GM19239 (cell line): ENCODE measurements around a stretch of chr10.

DNA sequence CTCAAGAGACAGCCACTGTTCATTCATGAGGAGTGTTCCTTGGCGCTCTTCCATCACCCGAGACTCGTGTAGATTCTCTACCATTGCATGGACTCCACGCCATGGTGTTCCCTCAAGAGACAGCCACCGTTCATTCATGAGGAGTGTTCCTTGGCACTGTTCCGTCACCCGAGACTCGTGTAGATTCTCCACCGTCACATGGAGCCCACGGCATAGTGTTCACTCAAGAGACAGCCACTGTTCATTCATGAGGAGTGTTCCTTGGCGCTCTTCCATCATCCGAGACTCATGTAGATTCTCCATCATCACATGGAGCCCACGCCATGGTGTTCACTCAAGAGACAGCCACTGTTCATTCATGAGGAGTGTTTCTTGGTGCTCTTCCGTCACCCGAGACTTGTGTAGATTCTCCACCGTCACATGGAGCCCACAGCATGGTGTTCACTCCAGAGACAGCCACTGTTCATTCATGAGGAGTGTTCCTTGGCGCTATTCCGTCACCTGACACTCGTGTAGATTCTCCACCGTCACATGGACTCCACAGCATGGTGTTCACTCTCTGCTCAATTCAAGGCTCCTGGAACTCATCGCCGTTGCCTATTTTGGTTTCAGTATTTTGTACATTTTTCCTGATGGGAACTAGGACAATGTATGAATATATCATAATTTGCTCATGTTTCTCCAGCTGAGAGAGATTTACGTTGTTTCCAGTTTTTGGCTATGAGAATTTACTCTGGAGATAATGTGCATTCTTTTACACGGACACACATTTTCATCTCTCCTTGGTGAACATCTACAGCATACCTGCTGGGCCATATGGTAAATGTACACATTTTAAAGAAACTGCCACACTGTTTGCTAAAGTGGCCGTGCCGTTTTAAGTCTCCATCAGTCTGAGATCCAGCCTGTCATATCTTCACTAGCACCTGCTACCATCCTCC is 245.1 kb downstream of the DIP2C start:
- RRBS = no CpG with 5 or more reads among the region's 26 CpGs

DNA sequence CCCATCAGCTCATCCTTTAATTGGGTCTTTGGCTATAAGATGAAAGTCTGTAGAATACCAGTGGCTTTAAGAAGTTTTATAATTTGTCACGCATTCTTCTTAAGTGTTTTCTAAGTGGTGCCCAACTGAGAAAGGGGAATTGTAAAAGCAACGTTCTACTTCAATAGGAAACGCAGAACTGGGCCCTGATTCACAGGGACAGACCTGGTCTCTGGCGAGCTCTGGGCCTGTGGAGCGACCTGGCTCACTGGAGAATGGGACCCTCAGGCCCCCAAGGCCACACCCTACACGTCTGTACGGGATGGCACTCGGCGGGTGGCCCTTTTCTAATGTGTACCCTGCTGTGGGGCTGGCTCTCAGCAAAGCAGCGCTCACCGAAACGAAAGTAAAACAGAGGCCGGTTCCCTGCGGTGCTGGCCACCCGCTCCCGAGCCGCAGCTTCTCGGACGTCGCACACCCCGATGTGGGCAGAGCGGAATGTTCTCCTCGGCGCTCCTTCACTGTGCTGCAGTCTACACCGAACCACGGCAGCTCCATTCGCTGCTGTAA is 205.0 kb downstream of the DIP2C start:
- RRBS = no CpG with 5 or more reads among the region's 27 CpGs

DNA sequence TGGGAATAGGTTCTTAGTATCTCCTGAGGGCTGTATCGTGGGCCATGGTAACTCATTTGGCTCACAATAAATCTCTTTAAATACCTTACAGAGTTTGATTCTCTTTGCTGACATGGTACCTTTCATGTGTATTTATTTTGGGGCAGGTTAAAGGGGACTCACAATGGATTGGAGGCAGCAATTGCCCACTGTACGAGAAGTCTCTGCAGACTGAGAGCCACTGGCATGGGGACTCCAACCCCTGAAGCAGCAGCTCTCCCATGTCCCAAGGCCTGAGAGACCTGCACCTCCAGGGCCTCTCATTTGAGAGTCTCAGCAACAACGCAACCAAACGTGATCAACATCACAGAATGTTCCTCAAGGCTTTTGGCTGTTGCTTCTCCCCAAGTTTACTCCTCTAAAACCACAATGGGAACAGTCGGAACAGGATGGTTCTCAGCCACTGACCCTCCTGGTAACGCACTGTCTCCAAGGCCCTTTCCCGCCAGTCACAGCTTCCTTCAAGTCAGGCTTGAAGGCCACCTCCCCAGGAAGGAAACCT is 128.2 kb downstream of the DIP2C start:
- RRBS = no CpG with 5 or more reads among the region's 7 CpGs

GRCh38 chr10:607754-608163 is 81.7 kb downstream of the DIP2C start:
- RRBS = no CpG with 5 or more reads among the region's 8 CpGs

GRCh38 chr10:619750-620380 is 69.6 kb downstream of the DIP2C start:
- RRBS = no CpG with 5 or more reads among the region's 17 CpGs

DNA sequence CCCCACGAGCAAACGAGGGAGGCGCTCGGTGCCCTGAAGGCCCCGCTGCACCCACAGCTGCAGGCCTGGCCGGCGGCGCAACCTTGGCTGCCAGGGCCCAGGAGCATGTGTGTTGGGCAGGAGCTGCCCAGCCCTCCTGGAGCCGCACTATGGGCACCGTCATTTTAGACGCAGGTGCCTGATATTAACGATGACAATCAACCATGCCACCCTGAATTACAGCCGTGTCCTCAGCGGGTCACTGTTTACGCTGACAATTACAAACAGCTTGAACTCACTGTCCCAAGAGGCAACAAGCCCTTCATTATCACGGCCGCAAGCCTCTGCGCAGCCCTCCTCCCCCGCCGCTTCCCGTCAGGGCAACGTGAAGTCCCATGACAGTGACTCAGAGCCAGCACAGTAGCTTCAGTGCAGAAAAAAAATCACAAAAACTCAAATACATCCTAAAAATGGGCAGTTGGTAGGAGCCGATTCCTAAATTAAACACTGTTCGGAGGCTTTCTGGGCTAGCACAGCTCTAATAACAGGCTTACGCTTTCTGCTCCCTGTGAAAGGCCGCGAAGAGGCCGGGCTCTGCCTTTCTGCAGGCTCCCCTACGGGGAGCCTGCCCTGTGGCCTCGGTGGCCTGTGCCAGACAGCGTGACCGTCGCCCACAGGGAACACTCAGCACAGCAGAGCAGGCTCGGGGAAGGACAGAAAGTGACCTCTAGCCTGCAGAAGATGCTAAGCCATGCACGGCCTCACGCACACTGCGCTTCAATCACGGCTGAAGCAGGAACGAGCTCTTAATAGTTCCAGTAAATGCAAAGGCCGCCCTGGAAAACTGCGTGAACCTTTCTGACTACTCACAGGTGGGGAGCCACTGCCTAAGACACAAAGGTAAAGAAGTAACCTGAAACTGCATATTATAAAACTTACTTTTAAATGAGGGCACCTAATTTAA is 64.3 kb downstream of the DIP2C start:
- RRBS = no CpG with 5 or more reads among the region's 41 CpGs

- RRBS = no CpG with 5 or more reads among the region's 12 CpGs
These were observed 52.1 kb downstream of the DIP2C start for GRCh38 chr10:637175-637873.

DNA sequence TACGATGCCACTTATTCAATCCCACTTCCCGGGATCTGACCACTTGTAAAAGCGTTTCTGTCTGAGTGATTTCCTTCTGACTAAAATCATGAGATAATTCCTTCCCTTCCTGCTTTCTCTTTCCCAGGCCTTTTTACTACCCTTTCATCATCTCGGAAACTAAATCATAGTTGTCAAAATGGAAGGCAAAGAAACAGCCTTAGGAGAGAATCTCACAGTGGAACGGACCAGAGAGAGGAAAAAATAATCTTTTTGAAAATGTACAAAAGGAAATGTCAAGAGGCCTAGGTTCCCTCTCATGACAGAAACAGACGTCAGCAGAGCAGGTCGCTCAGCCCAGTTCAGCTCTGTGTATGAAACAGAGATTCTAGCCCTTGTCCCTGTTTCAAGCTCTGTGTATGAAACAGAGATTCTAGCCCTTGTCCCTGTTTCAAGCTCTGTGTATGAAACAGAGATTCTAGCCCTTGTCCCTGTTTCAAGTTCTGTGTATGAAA is 29.7 kb downstream of the DIP2C start:
- RRBS = no CpG with 5 or more reads among the region's 7 CpGs

DNA sequence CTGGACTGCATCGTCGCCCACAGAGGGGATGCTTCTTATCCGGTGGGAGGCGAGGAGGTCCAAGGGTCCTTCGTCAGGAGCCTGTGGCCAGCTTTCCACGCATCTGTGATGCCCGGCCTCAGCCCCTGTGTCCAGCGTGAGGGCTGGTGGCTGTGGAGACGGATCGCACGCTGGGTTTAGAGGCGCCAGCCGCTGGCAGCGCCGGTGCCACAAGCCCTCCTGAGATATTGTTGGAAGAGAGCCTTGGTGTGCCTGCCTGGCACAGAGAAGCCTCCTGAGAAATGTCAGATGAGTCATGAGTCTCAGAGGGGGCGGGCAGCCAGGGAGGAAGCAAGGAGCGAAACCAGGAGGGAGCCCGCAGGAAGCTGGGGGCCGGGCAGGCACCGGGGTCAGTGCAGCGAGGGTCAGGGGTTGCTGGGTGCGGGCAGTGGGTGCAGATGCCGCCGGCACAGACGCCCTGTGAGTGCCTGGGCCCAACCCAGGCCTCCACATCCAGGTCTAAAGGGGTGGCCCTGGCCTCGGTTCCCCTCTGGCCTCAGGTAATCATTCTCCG is 86.0 kb upstream of the DIP2C start:
- RRBS = 72% methylated on average over 16 of the region's 27 CpGs

GRCh38 chr10:823606-824065 is 107.9 kb downstream of the LARP4B start:
- RRBS = no CpG with 5 or more reads among the region's 4 CpGs

DNA sequence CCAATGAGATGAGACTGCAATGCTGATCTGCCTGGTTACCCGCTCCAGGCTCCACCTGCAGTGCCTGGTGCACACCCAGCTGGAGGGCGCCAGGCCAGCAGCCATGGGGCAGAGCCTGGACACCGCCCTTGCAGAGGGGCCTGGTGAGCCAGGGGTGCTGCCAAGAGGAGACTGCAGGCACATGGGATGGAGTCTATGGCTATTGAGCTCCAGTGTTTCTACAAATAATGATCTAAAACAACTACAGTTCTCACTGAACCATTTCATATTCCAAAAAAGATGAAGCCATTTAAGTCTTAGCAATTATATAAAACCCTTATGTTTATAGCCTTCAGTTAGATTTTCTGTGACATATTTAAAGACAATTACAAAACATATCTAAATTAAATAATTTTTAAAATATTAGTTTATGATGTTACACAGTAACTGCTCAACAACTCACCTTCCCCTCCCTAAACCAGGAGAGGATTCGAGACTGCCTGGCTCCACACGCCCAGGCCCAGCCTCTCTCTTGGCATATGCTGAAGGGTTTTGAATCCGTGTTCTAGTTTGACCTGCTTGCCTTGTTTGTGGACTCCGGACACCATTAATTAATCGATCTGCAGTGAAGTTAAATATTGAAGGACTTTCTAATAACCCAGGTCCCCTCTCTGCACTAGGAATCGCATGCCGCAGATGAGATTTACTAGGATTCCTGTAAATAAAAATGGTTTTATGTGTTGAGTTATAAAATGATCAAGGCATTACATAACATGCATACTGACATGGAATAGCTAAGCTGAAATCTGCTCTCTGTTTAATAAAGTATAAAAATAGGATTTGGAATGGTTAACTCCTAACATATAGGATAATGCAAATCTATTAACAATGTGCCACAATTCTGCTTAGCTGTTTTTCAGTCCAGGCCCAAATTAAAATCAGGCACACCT is 106.6 kb downstream of the LARP4B start:
- RRBS = no CpG with 5 or more reads among the region's 10 CpGs

DNA sequence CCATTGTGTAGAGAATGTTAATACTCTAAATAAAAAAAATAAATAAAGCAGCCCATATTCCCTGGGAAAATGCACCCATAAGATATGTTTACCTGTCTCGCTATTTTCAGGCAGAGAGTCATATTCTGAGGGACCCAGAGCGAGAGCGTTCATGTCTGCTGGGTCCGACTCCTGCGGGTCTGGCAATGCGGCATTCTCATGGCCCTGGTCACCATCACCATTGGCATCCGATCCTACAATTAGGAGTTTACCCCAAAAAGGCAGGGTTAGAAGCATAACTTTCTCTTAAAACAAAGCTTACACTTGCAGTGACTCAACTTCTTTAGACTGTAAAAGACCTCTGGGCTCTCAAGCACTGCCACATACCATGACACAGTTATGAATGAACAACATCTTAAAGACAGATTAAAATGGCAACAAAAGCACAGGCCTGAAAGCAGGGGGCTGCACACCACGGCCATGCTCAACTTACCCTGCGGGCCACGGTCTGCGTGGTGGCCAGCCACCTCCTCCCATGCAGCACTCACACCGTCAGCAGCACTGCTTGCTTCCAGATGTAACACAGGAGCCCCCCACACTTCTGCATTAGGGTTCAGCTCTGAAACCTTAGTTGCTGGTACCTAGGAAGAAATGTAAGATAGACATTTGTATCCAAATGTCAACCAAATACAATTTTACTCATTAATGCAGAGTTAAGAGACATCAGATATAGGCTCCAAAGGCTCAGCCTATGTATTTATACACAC is 67.7 kb downstream of the LARP4B start:
- RRBS = no CpG with 5 or more reads among the region's 12 CpGs

DNA sequence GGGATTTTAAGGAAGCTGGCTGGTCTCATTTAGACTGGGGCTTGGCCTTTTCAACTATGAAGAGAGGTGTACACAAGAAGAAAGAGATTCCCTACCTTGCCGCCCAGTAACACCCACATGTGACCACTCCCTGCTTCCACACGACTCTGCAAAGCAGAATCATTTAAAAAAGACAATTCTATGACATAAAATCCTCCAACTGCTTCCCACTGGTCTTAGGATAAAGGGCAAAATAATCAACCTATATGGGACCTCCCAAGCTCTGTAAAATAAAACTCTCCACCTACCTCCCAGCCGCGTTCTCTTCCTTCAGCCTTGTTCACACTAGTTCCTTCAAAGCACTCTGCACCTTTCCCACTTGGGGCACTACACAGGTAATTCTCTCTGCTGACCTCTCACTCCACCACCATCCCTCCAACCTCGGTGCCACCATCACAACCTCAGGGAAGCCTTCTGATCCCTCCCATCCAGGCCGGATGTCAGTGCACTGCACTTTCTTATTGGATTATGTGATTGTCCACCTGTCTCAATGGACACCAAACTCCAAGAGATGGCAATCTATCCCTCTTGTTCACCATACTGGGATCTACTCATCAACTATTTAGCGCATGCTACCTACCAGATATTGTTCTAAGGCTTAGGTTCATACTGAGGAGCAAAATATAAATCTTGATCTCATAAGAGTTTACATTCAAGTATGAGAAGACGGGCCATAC is 7.1 kb downstream of the LARP4B start:
- RRBS = no CpG with 5 or more reads among the region's 8 CpGs

- RRBS = no CpG with 5 or more reads among the region's 20 CpGs
These were observed 668 bp upstream of the LARP4B start for GRCh38 chr10:932189-932557.

GRCh38 chr10:1008942-1009418 is 16.7 kb downstream of the IDI2 start:
- RRBS = no CpG with 5 or more reads among the region's 12 CpGs

DNA sequence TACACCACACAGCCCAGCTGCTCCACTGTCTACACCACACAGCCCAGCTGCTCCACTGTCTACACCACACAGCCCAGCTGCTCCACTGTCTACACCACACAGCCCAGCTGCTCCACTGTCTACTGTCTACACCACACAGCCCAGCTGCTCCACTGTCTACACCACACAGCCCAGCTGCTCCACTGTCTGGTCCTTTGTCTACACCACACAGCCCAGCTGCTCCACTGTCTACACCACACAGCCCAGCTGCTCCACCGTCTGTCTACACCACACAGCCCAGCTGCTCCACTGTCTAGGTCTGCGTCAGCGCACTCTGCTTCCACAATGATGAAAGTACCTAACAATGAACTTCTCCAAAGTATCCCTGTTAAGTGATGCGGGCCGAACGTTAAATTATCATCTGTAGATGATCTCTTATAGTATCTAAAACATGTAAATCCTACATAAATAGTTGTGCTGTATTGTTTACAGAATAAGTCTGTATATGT is 1.5 kb downstream of the IDI1 start:
- RRBS = no CpG with 5 or more reads among the region's 6 CpGs

- RRBS = no CpG with 5 or more reads among the region's 5 CpGs
These were observed 1.2 kb upstream of the IDI1 start for GRCh38 chr10:1050115-1050475.

GRCh38 chr10:1097098-1097304 is 40.8 kb downstream of the WDR37 start:
- RRBS = no CpG with 5 or more reads among the region's 6 CpGs

DNA sequence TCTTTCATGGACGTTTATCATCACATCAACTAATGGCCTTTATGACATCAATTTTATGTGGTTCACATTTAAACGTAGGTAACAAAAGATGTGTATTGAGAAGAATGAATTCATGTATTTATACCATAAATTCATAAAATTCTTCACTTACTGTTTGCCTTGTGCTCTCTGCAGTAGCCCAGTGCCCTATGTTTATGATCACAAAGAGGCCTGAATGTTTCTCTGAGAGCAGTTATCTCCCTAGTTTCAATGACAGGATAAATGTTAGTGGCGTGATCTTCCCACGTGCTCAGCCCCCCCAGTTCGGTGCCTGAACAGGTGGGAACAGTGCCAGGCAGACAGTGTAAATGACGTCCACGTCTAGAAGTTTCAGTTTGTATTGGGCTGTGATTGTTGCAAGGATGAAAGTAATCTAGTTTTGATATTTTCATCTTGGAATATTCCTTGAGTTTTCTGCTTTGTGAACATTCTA is 42.8 kb downstream of the WDR37 start:
- RRBS = no CpG with 5 or more reads among the region's 7 CpGs

DNA sequence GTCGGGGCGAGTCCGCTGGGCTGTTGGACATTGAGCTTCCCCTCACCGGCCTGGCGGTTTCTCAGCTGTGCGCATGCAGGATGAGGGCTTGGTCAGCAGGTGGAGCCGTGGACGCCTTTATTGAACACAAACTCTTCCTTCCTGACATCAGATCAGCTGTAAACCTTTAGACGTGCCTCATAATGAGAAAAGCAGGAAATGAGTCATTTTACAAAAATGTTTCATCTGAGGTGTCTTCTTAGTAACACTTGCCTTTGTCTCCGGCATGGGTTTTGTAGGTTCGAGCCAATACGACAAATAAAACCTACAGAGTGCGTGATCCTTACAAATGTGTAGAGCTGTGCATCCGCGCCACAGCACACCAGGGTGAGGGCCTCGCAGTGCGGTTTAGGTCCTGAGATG is 54.0 kb downstream of the WDR37 start:
- RRBS = no CpG with 5 or more reads among the region's 17 CpGs